Skeletal muscle tissue (tissue), 7 donors: ENCODE measurements around a stretch of chr17.

DNA sequence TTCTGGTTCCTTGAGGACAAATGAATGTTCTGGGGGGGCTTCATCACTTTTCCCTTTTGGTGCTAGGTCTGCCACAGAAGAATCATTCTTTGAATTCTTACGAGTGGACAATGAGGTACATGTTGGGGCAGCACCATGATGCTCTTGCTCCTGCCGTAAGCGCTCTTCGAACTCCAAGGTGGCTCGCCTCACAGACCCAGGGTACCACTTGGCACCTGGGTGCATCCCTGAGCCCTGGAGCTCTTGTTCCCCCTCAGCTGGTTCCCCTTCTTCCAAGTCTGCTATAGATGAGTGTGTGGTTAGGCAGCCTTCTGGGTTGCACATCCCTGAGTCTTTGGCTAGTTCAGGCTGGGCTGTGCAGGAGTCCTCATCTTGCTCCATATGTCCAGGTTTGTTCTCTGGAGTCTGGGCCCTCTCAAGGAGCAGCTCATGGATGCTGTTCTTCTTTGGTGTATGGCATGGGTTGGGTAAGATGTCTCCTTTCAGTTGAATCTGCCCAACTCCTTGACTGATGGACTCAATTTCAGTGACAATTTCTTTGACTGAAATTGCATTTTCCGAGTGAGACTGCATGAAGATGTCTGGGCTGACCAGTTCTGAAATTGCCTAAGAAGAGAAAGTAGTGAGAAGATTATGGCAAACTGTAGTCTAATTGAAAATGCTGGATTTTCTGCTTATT, 9.8 kb upstream of the CORO6 start:
- PRO-cap, 3 experiments = no peak in any of the 3 experiments
- RAMPAGE, long total RNA = no peak
- RRBS, 2 experiments = no CpG with 5 or more reads among the region's 6 CpGs

DNA sequence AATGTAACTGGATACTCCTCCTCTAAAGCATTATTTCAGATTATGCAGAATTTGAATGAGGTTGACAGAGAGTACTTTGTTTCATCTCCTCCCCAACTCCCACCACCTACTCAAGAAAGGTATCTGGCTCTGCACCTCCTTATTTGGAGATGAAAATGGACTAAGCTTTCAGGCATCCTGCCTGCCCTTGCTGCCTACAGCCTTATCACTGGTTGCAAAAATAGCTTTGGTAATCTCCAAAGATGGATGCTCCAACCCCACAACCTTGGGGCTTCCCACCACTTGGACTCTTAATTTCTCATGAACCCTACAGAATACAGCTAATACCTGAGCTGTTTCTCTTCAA, 45.2 kb upstream of the CORO6 start:
- PRO-cap, 3 experiments = no peak in any of the 3 experiments
- RAMPAGE, long total RNA = no peak

DNA sequence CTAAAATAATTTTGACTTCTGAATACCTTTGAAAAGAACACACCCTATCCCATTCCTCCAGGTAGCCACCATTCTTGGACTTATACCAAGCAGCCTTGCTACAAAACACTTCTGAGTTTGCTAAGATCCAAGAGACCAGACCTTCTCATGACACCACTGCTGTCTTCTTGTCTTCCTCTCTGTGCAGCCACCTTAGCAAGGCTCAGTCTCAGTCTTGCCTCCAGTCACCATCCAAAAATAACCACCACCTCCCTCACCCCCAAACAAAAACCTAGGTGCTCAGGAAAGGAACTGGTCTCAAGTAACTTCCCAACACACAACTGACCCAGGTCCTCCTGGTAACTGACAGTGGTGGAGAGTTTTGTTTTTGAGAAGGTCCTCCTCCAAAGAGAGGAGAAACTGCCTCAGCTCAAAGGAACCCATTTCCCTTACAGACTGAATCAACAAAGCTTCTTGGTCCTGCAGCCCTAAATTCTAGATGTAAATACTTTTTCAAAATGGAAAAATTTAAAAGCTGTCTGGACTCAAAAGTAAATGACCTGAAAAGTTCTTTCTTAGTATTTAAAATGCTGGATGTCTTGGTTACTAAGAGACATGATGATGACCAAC, 91.0 kb upstream of the CORO6 start:
- PRO-cap, 3 experiments = peak in 2 of 3 experiments; most common plus-strand start position 294 of the sequence (in 1); most common minus-strand start position 169 of the sequence (in 1)
- RAMPAGE, long total RNA = no peak

DNA sequence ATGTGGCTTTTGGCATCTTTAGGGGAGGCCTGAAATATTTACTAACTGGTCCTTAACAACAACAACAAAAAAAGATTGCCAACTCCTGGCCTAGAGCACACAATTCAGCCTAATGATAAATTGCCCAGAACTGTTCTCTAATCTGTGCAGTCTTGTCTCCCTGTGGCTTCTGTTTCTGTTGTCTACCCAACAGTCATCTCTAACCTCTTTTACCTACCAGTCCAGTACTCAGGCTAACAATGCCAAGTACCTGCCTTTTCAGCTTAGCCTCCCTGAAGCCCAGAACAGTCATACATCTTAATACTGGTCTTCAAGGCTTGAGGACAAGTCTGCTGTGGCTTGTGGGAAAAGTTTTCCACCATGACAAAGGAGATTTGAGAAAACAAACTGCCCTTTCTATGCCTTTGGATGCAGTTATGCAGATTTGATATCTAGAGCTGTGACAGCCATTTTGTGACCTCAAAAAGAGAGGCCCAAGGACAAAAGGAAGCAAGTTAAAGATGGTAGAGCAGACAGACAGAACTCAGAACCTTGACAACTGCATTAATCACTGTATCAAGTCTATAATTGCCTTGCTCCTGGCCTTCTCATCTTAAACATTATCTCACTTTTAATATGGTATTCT, 66.8 kb downstream of the SSH2 start:
- PRO-cap, 3 experiments = no peak in any of the 3 experiments
- RAMPAGE, long total RNA = no peak

GRCh38 chr17:30248068-30249400, 13.0 kb upstream of the SLC6A4 start:
- PRO-cap, 3 experiments = no peak in any of the 3 experiments
- RAMPAGE, long total RNA = no peak
- RRBS, 2 experiments = no CpG with 5 or more reads among the region's 7 CpGs

DNA sequence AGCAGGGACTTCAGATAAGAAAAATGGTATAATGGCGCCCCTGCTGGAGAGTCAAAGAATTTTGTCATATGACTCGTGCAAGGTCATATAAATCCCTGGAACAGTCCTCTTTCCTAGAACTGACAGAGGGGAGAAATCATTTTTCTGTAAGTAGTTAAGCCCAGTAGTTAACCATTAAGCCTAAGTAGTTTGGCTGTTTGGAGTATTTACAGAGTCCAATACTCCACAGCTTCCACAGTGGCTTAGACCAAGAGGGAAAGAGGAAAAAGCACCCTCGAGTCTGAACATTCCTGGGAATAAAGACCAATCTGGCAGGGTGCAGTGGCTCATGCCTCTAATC, 2.9 kb upstream of the TMIGD1 start:
- PRO-cap, 3 experiments = no peak in any of the 3 experiments
- RAMPAGE, long total RNA = no peak
- RRBS, 2 experiments = no CpG with 5 or more reads among the region's 3 CpGs

DNA sequence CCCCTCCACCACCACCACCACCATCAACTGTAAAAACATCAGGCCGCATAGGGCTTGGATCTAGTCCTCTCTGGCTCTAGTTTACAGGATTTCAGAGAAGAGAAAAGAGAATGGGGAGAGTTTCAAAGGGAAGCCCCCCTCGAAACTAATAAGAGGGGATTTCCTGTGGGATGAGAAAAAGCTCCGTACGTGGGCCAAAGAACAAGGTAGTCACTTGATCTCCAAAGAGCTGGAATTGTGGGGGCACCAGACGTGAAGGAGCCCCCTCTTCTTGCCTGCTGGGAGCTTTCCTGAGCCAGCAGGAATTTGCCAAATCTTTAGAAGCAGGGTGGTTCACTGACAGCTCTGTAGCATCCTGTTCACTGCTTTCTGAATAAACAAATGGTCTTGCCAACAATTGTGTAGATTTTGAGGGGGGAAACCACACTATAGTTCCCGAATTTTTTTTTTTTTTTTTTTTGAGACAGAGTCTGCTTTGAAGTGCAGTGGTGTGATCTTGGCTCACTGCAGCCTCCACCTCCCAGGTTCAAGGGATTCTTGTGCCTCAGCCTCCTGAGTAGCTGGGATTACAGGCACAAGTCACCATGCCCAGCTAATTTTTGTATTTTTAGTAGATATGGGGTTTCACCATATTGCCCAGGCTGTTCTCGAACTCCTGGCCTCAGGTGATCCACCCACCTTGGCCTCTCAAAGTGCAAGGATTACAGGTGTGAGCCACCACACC, 7.1 kb upstream of the TMIGD1 start:
- PRO-cap, 3 experiments = no peak in any of the 3 experiments
- RAMPAGE, long total RNA = no peak
- RRBS, 2 experiments = no CpG with 5 or more reads among the region's 7 CpGs

GRCh38 chr17:30345487-30346190, 11.8 kb upstream of the TMIGD1 start:
- PRO-cap, 3 experiments = no peak in any of the 3 experiments
- RAMPAGE, long total RNA = no peak
- RRBS, 2 experiments = no CpG with 5 or more reads among the region's 5 CpGs

DNA sequence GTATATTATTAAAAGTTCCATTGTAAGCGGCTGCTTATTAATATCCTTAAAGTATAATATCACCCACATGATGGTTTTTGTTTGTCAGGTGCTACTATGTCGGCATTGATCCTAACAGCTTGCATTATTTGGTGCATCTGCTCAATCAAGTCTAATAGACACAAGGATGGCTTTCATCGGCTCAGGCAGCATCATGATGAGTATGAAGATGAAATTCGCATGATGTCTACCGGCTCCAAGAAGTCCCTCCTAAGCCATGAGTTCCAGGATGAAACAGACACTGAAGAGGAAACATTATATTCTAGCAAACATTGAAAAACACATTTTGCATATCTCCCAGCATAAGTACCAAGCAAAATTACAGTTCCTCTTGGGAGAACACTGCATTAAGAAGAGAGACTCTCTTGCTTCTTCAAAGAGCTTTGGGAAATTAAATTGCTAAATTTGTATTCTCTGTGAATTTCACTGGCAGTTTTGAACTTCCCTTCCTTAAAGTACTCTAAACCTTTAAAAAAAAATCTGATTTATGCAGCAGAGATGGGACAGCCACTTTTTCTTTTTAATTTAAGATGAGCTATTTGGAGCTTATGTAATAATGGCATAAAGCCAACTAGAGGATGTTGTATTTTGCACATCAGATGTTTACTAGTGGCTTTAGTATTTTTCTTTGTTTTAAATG, 12.6 kb upstream of the GOSR1 start:
- PRO-cap, 3 experiments = no peak in any of the 3 experiments
- RAMPAGE, long total RNA = no peak
- RRBS, 2 experiments = no CpG with 5 or more reads among the region's 5 CpGs

GRCh38 chr17:30834992-30835671, 3.4 kb downstream of the ATAD5 start:
- PRO-cap, 3 experiments = no peak in any of the 3 experiments
- RAMPAGE, long total RNA = no peak
- RRBS, 2 experiments = no CpG with 5 or more reads among the region's 4 CpGs

DNA sequence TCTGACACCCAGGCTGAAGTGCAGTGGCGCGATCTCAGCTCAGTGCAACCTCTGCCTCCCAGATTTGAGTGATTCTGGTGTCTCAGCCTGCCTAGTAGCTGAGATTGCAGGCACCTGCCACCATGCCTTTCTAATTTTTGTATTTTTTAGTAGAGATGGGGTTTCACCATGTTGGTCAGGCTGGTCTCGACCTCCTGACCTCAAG, 27.5 kb downstream of the ATAD5 start:
- PRO-cap, 3 experiments = no peak in any of the 3 experiments
- RAMPAGE, long total RNA = no peak
- RRBS, 2 experiments = no CpG with 5 or more reads among the region's 3 CpGs

DNA sequence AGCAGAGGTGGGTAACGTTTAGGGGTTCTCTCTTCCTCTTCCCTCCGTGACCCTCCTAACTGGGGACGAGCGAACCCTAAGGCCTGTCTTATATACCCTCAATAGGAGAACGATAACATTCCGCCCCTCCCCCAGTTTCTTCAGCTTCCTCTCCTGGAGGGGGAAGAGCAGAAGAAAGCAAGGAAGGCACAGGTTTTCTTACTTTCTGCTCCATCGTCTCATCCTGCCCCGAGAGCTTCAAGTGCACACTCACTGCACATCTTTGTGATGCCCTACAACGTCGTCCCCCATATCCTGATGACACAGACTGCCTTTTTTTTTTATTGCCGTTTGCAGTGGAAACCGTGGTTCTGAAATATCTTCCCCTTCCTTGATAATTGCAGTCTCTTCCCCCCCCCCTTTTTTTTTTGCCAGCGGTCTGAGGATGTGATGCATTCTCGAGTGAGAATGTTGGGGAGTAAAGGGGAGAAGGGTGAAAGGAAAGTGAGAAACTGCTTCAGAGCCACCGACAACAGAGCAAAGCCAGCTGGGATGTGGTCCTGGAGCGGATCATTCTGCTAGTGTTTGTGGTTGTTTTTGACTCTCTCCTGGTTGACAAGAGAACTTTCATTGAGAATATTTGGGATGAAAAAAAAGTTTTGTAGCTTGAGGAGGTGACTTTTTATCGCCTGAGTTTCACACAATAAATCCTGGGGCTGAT, 1.1 kb downstream of the NF1 start:
- PRO-cap, 3 experiments = peak in 1 of 3 experiments; most common minus-strand start position 264 of the sequence (in 1)
- RAMPAGE, long total RNA = no peak
- RRBS, 2 experiments = no CpG with 5 or more reads among the region's 17 CpGs

DNA sequence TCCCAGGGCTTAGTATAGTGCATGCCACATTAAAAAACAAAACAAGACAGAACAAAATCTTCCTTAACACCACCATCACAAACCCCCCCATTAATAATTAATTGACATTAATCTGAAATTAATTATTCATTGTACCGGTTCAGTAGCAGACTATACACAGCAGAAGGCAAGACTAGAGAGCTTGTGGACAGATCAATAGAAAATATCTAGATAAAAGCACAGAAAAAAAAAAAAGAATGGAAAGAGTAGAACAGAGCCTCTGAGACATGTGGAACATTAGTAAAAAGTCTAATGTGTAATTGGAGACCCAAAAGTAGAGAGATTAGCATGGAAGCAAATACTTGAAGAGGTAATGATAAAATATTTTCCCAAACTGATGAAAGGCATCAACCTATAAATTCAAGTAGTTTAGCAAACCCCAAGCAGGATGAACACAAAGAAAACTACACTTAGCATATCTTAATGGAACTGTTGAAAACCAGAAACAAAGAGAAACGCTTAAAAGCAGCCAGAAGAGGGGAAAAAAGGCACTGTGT, 16.3 kb downstream of the NF1 start:
- PRO-cap, 3 experiments = no peak in any of the 3 experiments
- RAMPAGE, long total RNA = no peak
- RRBS, 2 experiments = no CpG with 5 or more reads among the region's 2 CpGs

GRCh38 chr17:31226459-31226860, 70.6 kb downstream of the OMG start:
- PRO-cap, 3 experiments = no peak in any of the 3 experiments
- RAMPAGE, long total RNA = no peak
- RRBS, 2 experiments = no CpG with 5 or more reads among the region's 4 CpGs

DNA sequence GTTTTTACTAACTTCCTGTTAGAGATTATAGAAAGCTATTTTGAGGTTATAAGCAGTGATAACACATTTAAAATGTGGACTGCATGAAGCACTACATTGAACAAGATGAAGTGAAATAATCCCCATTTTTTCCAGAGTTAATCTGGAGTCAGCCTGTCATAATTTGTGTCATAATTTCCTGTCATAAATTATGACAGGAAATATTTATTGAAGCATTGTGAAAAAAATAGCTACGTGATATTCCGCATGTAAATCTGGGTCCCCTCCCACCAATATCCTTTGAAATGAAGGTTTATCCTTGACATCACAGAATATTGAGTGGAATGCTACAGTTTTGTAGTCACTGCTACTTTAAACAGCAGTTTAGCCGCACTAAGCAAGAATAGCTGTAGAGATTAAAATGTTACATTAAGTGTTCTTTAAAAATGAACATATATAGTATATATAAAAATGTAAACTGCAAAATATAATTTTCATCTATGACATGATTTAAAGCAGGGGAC, 40.0 kb downstream of the OMG start:
- PRO-cap, 3 experiments = no peak in any of the 3 experiments
- RAMPAGE, long total RNA = no peak
- RRBS, 2 experiments = no CpG with 5 or more reads among the region's 3 CpGs

GRCh38 chr17:31310202-31310873, 3.5 kb downstream of the EVI2B start:
- PRO-cap, 3 experiments = no peak in any of the 3 experiments
- RAMPAGE, long total RNA = no peak
- RRBS, 2 experiments = no CpG with 5 or more reads among the region's 5 CpGs

DNA sequence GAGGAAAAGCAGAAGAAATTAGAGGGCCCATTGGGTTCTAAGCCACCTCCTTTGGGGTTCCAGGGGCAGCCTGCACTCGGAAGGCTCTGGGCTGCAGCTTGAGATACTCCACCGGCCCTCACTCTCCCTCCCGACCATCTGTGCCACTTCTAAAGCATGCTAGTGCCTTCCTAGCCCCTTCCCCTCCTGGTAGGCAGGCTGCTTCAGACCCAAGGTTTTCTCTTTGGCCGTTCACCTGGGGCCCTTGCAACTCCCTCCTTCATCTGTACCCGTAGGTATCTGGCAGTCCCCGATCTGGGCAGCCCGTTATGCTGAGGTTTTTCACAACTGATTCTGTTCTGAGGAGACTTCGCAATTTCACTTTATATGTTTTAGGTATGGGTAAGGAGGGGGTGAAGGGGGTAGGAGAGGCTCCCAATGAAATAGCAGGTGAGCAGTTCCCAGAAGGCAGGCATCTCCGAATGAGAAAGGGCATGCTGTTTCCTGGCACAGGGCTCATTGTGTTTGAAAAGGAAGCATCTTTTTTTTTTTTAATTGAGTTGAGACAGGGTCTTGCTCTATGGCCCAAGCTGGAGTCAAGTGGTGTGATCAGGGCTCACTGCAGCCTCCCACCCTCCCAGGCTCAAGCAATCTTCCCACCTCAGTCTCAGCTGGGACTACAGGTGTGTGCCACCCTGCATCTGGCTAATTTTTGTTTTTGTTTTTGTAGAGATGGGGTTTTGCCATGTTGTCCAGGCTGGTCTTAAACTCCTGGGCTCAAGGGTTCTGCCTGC, 98.7 kb downstream of the RAB11FIP4 start:
- PRO-cap, 3 experiments = no peak in any of the 3 experiments
- RAMPAGE, long total RNA = no peak
- RRBS, 2 experiments = no CpG with 5 or more reads among the region's 9 CpGs

DNA sequence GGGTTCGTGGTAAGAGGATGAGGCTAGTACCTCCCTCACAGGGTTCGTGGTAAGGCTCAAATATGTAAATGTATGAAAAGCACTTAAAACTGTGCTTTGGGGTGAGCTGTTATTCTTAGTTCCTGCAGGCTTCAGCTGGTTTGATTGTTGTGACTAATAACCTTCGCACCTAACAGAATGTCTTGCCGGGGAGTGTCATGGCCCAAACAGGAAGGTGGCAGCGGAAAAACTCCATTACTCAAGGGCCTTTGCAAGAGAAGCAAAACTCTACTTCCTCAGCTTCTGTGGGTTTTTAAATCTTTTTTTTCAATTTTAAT, 102.8 kb downstream of the RAB11FIP4 start:
- PRO-cap, 3 experiments = no peak in any of the 3 experiments
- RAMPAGE, long total RNA = no peak
- RRBS, 2 experiments = no CpG with 5 or more reads among the region's 5 CpGs

DNA sequence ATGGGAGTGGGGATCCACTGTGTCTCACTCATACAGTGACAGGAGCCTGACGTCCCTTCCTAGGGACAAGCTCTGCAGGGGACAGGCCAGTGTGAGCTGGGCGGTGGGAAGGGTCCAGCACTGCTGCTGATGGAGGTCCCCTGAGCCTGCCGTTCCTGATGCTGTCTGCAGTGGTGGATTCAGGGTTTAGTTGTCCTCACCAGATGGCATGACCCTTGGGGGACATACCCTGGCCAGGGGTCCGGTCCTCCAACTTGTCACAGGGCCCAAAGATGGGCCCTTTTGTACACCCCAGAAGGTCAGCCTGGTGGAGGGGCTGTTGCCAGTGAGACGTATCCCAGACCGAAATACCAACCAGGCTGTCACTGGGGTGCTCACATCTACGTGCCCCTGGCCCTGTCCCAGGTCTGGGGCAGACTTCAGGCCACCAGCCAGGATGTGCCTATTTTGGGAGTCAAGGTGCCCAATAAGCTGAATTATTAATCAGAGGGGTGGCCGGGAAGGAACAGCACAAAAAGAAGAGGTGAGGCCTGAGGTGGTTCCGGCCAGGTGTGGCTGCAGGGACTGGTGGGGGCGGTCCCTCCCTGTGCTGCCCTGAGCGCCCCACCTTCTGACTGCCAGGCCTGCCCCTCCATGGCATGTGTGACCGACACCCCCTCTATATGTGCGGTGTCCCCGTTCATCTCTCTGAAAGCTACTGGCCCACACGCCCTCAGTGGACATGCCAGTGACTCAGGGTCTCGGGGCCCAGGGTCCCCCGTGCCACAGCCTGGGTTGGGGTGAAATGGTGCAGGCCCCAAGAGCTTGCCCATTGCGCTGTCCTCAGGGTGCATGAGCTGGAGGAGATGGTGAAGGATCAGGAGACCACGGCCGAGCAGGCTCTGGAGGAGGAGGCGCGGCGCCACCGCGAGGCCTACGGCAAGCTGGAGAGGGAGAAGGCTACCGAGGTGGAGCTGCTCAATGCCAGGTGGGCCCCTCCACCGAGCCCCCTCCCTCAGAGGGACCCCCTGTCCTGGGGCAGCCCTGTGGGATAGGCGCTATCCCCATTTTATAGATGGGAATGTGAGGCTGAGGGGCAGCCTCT, 133.1 kb downstream of the RAB11FIP4 start:
- PRO-cap, 3 experiments = no peak in any of the 3 experiments
- RAMPAGE, long total RNA = no peak
- RRBS, 2 experiments = no CpG with 5 or more reads among the region's 29 CpGs

GRCh38 chr17:31650045-31650310, 209.1 kb downstream of the COPRS start:
- PRO-cap, 3 experiments = no peak in any of the 3 experiments
- RAMPAGE, long total RNA = no peak